Airway epithelial cell (primary cell): ENCODE measurements around the gene CD83.

DNA sequence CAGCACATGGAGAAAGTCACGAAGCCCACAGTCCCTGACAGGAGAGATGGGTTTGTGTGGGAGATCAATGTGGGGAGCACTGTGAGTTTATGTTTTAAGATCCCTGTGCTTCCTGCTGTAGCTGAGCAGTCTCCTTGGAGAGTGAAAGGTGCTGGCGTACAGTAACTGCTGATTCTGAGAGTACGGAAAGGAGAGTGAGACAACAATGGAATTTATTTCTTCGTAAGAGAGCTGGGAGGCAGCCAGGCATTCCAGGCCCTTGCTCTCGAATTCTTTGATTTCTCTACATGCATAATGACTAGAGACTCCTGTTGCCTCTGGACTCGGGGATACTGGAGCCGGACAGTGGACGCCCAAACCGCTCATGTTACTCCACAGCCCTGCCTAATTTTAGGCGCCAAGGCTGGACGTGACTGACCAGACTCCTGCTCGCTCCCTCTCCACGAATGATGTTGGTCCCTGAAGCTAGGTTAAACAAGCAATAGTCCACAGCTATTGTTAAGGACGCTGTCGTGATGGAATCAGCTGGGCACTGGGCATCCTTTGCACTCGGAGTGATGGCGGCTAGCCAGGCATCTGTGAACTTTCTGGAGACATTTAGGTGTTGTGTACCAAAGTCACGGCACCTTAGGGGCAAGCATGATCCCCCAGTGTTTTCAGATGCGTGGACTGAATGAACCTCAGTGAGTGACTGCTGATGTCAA lies 130.9 kb upstream of the PHACTR1 start:
- RAMPAGE, long total RNA: no peak

GRCh38 chr6:12595266-12595847 lies 121.2 kb upstream of the PHACTR1 start:
- RAMPAGE, long total RNA: no peak

GRCh38 chr6:13009095-13009410 lies 292.5 kb downstream of the PHACTR1 start:
- RAMPAGE, long total RNA: no peak

DNA sequence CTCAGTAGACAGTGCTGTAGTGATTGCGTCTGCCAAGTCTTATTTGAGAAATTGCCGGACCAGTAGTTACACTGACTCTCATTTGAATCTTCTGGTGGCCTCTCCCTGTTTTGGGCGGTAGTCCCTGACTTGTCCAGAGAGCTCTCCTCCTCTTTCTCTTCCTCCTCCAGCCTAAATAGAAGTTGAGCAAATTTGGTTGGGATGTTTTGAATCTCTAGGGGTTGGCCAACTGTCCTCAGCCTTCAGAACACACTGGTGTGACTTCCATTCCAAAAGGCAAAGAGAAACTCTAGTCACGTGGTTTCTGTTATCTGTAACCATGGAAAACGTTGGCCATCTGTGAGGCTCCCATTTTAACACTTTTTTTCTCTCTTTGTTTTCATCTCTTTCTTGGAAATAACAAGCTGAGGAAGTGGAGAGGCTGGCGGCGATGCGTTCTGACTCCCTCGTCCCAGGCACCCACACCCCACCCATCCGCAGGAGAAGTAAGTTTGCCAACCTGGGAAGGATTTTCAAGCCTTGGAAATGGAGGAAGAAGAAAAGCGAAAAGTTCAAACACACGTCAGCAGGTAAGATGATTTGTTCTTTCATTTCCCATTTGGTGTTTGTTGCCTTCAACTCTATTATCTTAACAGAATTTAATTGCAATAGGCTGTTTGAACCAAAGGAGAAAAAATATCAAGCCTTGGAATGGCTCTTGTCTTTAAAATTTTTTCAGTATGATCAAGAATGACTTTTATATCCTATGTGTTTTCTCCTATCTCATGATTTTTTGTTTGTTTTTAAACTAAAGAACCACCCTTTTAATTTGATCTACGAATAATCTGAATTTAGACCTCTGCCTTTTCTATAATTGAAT lies 275.1 kb downstream of the TBC1D7 start:
- RAMPAGE, long total RNA: no peak

- RAMPAGE, long total RNA: no peak
These were observed 50.3 kb downstream of the TBC1D7 start for GRCh38 chr6:13277862-13278514.

GRCh38 chr6:13302175-13303152 lies 25.9 kb downstream of the TBC1D7 start:
- RAMPAGE, long total RNA: no peak

DNA sequence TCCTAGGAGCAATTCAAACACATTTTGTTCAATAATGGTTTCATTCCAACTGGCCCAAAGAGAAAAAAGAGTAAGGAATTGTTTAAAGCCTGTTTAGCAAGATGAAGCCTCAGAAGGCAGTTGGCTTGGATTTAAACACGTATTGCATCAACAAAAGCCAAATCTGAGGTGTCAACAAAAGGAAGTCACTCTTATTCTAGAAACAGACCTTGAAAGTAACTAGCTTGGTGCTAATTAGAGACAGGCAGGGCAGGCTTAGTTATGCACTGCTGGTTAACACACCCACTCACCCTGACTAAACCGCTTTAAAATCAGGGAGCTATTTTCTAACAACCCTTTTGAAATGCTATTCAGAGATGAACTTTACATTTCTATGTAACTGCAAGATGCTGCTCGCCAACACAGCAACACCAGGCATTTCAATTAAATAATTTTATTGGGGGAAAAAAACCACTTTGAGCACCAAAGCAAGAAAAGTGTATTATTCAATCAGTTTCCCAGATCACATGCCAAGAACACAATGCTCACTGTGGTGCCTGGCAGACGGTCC lies 23.7 kb downstream of the TBC1D7 start:
- RAMPAGE, long total RNA: no peak

DNA sequence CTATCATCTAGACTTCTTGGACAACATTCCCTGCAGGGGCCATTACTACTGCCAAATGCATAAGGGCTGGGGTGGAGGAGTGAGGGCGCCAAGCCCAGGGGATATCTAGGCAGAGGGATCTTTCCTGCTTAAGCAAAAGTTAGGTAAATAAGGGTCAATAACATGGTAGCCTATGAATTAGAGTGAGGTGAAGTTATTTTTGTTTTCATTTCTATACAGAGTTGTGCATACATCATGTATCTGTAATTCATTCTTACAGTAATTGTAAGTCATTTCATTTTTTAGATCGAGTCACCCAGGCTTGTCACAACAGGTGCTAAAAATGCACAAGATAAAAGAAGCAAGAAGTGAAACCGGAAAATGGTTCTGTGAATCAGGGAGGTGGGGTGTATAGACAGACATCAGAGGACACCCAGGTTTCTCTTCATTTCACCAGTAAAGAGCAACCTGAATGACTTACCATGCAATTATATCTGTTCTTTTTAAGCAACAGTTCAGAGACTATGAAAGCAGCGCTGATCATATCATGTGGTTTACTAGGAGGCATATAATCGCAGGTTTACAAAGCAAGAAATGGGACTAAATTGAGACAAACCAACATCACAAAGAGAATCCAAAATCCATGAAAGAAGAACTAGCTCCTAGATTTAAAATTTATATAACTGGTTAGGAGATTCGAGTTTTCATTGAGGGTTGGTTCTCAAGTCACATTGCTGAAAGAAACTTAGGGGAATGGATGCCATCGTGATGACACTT lies 27.7 kb upstream of the TBC1D7 start:
- RAMPAGE, long total RNA: no peak

- RAMPAGE, long total RNA: no peak
These were observed 55.1 kb upstream of the TBC1D7 start for GRCh38 chr6:13383447-13383900.

GRCh38 chr6:13434771-13435231 lies 52.6 kb downstream of the GFOD1 start:
- RAMPAGE, long total RNA: no peak

GRCh38 chr6:13523770-13524419 lies 36.5 kb upstream of the GFOD1 start:
- RAMPAGE, long total RNA: no peak

DNA sequence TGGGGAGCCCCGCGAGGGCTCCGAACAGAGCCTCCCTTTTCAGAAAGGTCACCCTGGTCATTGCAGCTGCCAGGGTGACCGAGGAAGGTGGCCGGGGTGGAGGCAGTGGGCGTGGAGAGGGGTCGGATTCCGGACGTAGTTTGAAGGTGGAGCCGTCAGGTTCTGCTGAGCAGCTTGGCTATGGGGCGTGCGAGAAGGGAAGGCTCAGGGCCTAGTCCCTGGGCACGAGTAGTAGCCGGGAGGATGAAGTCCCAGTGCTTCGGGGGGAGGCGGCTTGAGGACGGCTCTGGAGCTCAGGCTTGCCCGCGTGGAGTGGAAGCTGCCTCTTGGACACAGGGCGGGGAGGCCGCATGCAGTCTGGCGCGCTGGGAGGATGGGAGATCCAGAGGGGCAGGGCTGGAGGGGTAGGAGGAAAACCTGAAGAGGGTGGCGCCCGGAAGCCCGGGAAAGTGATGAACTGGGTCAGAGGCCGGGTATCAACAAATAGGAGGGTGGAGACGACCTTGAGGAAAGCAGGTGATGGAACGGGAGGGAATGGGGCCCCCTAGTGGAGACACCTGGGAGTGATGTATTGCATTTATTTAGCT lies 548 bp downstream of the SIRT5 start:
- RAMPAGE, long total RNA: no peak

DNA sequence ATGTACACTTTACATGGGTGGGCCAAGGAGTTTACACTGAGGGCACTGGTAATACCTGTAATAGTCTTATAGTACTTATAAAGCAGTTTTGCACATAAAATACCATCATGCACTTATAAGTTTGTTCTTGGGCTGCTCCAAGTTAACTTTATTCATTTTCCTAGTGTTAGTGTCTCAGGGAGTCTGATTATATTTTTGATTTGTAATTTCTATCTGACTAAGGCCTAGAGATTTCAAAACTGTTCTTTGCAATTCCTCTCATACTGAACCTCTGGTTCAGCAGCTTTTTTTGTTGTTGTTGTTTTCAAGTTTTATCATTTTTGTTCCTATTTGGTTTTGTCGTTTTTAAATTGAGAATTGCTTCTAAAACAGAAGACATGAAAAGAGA lies 1.4 kb upstream of the NOL7 start:
- RAMPAGE, long total RNA: no peak

DNA sequence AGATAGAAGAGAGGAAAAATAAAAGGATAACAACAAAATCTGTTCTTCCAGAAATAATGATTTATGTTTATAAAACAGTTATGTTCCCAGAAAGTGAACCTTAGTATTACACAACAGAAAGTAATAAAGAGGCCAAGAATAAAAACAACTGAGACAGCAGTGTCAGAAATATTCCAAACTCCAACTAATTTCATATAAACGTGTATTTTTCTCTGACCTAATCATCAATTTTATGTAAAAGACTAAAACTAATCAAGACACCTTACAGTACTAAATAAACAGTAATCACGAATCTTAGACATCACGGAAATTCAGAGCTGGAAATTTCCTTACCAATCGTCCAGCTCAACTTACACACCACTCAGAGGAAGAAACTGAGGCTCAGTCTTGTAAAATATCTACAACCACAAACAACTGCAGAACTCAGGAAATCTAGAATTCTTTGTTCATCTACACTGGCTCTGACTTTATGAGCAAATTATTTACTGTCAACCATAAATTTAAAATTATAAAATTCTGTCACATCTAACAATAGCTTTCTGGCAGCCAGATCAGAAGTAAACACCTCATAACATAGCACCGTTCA lies 2.6 kb downstream of the RANBP9 start:
- RAMPAGE, long total RNA: no peak

DNA sequence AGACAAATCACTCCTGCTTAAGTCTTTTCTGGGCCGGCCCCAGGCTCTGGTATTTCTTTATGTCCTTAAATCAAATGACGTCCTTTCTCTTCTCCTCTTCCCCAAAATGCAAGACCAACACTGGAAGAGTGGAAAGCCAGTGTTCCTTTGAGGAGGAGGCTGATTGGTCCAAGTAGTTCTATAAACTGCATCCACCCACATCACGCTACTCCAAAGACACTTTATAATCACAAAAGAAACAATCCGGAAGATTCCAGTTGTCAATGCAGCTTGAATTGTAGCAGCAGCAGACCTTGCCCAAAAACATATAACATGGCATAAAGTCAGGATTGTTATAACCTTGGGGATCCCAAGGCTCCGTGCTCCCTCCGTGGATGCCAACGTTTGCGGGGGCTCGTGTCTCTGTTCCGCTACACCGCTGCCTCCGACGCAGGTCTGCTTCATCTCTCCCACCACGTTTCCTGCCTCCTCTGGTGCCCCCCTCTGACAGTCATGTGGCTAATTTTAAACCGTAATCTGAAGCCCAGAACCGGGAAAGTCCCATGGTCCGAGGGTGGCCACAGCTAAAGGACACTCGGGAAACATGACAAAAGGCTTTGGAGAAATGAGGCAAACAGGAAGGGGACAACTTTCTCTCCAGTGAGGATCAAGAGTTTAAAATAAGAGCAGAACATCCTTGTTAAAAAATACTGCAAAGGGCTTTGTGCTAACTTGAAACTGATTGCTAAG lies 47.0 kb downstream of the MCUR1 start:
- RAMPAGE, long total RNA: no peak

DNA sequence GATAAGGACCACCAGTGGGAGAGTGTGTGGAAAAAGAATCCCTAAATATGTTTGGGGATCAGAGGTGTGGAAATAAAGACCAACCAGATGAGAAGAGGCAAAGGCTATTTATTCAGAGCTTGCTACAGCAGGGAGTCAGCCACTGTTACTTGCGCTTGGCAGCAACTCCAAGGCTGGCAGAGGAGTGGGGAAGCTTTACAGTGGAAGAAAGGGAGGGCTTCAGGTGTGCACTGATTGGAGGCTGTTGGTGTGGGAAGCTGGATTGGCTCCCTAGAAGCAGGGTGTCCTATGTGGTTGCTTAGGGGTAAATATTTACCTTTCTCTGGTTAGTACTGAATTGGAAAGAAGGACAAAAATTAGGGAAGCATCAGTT lies 34.5 kb upstream of the MCUR1 start:
- RAMPAGE, long total RNA: no peak

- RAMPAGE, long total RNA: no peak
These were observed at the start of gene CD83 for GRCh38 chr6:14117077-14118142. Gene CD83, plus strand, starts transcription at chr6:14117772.

- RAMPAGE, long total RNA: no peak
These were observed 123.8 kb downstream of the CD83 start for GRCh38 chr6:14241311-14241820.

- RAMPAGE, long total RNA: no peak
These were observed 159.4 kb downstream of the CD83 start for GRCh38 chr6:14276830-14277455.

GRCh38 chr6:14549096-14549873 lies 431.7 kb downstream of the CD83 start:
- RAMPAGE, long total RNA: no peak